Peyer's patch (tissue), 4 donors: ENCODE measurements around a stretch of chr10.

DNA sequence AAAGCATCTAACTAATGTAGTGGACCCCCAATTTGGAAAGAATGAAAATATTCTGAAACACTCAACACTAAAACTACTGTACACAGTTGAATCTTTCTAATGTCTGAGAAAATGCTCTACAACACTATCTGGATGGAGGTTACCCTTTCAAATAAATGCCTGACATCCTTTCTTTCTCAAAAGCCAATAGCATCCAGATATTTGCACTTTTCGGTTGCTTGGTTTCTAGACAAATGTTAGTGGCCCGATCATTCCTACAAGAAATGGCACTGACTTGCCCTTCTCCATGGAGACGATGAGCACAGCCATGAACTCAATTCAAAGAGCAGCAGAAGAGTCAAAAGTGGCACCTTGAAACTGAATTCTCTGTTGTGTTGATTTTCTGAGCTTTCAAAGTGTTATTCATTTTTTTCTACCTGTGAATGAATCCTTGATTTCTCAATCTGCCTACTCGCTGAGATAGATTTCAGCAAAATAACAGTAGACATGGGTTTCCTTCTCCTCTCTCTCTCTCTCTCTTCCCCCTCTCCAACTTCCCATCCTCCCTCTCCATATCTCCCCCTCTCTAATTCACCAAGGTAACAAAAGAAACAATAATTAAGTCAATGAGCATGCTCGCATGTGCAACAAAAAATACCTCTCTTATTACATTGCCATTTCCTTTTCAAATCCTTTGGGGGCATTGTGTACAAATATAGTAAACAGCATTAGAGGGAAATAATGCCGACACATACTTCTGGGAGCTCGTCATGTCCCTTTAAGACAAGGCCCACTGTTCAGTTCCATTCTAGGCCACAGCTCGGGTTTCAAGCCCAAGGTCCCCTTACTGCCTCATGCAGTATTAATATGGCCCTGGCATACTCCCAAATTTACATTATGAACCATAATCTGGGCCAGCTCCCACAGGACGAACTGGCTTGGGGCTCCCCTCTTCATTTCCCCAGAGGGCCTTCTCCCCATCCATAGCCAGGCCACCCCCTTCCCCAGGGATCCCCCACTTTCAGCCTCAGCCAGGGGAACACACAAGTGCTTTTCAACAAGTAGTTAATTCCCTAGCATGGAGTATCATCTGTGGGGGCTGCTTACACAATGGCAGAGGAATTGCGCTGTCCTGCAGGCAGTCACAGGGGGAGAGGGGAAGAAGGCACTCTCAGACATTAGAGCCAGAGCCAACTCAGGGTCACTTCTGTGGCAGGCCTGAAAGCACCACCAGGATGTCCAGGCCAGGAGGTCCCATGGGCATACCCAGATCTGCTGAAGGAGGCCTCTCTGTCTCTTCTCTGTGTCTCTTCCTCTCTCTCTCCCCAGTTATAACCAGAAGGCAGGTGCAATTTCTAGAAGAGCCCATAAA is 110.8 kb downstream of the KCNMA1 start:
- PRO-cap = no peak
- RAMPAGE, long total RNA, 4 experiments = no peak in any of the 4 experiments

DNA sequence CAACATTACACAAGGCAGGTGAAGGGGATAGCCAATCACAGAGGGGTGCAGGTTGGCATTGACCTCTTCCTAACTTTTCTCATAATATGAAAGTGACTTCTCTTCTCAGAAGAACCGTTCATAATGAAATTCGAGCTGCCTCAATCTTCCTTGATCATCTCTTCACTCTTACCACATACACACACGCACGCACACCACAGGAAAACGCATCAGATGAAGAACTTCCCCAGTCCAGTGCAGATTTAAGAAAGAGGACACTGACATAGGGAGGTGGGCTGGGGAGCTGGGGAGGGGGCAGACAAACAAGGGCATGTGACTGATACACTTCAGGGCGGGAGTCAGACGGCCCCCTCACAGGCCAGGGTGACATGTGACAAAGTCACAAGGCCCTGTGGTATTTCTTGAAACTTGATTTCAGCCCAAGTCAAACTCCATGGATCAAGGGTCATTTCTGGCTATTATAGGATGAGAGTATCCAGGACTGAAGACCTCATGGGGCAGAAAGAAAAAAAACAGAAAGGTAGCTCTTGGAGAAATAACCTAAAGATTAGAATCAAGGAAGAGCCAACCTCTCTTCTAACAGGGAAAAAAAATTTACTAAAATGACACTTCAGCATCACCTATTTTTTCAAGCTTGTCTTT is 82.6 kb downstream of the KCNMA1 start:
- PRO-cap = bidirectional peak, plus-strand start at position 427 of the sequence, minus-strand start at position 159 of the sequence
- RAMPAGE, long total RNA, 4 experiments = no peak in any of the 4 experiments

DNA sequence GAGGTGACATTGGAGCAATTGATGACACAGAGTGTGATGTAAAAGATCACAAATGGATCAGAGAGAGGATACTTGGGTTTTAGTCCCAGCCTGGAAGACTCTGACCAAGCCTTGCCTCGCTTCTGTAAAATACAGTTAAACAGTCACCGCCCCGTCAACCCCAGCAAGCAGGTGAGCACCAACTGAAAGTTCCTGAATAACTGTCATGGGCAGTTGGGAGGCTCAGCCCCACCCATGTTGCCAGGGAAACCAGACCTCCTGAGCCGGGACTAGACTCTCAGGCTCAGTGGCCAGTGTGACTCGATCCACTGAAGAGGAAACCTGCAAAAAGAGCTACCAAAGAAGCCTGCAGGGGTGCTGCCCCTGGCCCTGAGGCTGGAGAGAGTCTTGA is 126.0 kb upstream of the KCNMA1 start:
- PRO-cap = no peak
- RAMPAGE, long total RNA, 4 experiments = no peak in any of the 4 experiments

DNA sequence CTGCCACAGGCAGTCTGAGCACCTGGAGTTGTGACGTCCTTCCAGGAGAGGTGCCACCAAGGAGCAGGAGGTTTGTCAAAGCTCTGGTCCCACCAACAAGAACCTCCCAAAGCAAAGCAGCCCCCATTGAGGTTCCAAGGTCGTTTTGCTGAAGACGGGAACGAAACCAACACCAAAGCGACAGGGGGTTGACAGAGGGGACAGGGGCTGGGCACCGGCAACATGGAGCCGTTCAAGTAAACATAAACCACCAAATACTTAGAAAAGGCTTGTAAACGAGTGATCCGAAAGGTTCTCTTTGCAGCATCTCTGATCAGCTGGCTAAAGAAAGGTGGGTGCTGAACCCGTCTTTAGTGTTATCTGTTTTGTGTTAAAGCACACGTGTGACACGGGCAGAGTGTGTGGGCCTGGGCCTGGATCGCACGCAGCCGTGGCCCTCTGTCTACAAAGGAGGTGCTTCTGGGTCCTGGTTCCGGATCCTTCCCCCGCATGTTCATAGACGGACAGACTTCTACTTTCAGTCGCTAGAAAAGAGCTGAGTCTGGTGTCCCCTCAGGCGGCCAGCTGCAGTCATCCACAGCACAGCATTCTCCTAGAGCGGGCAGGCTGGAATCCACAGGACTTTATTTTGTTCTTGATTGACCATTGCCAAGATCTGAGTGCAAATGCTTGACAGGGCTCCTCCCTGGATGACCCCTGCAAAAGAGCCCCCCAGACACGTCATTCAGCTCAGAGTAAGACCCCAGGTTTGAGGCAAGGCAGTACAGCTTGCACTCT is 134.5 kb downstream of the DLG5 start:
- PRO-cap = no peak
- RAMPAGE, long total RNA, 4 experiments = no peak in any of the 4 experiments

GRCh38 chr10:77838437-77839322 is 87.9 kb downstream of the DLG5 start:
- PRO-cap = no peak
- RAMPAGE, long total RNA, 4 experiments = no peak in any of the 4 experiments

DNA sequence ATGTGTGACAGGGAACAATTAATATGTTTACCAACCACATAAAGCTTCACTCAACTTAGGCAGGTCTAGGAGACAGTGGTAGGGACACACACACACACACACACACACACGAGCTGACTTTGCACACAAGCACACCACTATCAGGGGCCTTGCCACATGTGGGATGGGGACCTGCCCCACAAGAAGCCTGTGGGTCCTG is 70.3 kb downstream of the DLG5 start:
- PRO-cap = no peak
- RAMPAGE, long total RNA, 4 experiments = no peak in any of the 4 experiments

GRCh38 chr10:77859409-77859989 is 67.1 kb downstream of the DLG5 start:
- PRO-cap = no peak
- RAMPAGE, long total RNA, 4 experiments = no peak in any of the 4 experiments

DNA sequence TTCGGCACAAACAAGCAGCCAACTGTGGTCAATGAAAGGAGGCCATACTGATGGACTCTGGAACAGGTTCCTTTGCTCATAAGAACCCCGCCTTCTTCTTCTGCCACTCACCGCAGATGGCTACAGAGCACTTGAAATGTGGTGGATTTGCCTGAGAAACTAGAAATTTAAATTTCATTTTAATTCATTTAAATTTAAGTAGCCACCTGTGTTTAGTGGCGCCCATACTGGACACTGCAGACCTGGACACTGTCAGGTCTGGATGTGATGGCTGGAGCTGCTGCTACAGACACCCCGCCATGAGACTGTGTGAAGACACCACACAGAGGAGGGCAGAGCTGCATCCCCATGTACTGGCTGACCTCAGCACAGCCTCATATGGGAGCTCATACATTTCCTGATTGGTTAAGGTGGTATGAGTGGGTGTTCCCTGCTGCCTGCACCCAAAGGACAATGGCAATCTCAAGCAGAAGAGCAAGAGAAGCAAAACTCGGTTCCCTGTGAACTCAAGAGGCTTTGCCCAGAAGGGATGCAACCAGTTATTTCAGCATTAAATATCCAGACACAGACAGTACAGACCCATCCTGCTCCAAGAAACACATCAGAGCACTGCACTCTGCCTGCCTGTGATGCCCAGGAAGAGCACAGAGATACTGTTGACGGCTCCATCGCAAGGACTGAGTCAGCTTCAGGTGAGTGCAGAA is 60.0 kb downstream of the DLG5 start:
- PRO-cap = no peak
- RAMPAGE, long total RNA, 4 experiments = no peak in any of the 4 experiments

DNA sequence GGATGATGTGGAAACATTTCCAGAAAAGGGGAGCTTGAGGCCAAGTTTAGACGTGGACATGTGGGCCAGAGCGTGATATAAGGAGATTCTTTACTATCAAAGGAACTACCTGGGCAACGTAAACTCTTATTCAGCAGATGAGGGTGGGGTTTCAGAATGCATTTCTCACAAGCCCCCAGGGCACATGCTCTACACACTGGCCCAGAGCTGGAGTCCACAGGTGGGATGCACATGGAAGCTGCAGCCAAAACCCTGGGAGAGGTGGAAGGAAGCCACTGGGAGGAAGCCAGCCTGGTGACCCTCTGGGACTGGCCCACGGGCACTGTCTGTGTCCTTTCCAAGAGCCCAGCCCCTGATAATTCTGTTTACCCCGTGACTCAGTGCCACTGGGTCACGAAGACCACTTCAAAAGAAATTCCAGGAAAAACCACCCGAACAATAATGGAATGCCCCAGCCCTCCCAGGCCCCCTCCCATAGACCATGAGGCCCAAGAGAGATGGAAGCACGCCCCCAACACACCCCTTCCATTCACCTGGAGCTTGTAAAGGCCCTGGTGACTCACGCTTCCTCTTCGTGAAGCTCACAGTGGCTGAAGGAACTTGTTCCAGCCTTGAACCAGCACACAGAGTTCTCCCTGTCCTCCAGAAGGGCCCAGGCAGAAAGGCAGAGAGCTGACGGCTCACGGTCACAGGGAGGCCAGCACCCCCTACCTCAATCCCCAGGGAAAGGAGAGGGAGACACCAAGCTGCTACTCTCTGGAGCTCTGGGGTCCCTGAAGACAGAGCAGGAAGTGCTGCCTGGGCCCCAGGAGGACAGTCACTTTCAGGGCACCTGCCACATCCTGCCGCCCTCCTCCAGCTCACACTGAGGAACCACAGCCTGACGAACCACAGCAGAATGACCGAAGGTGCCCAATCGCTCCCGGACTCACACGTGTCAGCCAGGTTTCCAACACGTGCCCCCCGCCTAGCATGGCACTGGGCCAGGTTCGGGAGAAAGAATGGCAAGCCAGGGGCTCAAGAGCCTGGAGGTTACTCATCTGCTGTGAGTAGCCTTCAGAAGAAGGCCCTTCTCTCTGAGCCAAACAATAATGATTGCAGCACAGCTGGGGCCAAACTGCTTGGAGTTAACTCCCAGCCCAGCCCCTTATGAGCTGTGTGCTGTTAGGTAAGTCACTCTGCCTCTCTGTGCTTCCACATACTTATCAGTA is 53.0 kb downstream of the DLG5 start:
- PRO-cap = unidirectional peak, plus-strand start at position 645 of the sequence; unidirectional peak, minus-strand start at position 867 of the sequence
- RAMPAGE, long total RNA, 4 experiments = no peak in any of the 4 experiments

DNA sequence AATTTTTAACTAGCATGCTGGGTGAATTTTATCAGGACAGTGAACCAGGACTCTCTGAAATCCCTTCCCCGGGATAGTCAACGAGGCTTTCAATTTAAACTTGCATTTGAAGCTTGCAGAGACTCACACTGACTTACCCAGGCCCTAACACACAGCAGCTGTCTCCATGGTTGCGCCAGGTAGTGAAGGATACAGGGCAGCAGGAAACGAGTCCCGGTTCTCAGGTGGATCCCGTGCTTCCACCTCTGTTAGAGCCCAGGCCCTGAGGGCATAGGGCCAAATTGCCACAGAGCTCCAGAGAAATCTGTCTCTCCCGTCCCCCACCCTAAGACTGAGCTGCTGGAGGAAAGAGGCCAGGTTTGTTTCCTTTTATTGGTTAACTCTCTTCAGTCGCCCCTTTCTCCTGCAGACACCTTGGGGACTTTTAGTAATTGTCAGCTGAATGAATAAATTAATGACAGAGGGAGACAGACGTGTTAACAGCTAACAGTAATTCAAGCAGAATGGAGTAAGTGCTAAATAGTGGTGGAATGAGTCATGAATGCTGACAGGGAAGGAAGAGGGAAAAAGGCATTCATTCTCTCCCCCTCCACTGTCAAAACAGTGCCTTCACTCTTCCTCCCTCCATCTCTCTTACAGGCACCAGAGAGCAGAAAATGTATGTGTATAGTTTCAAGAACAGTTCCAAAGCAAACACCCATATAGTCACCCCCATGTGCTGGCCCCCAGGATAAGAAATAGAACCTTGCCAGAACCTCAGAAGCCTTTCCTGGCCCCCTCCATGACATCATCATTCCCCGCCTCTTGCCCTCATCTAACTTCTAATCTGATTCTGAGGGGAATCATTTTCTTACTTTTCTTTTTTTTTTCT is 16.7 kb upstream of the DLG5 start:
- PRO-cap = no peak
- RAMPAGE, long total RNA, 4 experiments = no peak in any of the 4 experiments

DNA sequence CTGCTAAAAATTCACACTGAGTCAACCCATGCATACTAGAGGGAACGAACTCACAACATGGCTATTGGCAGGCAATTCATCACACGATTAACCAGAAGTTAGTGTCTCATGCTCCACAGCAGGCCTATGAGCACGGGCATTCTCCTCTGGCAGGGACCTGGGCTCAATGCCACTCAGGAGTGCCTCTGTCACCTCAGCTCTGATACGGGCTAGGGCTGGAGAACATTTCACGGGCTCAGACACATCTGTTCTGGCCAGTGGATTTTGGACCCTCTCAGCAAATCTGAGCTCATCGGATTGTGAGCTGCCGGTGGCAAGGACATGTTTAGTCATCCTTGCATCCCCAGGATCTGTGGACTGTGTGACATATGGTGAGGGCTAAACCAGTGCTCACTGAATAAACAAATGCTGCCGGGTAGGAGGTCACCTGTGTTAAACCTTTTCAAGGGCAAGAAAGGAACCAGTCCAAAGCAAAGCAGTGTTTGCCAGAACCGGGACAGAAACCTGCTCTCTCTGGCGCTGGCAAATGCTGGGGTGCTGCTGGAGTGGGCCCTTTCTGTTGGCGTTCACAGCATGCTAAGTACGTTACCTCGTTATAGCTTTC is 40.1 kb downstream of the POLR3A start:
- PRO-cap = no peak
- RAMPAGE, long total RNA, 4 experiments = no peak in any of the 4 experiments

GRCh38 chr10:78035035-78036128 is 1.7 kb downstream of the RPS24 start:
- PRO-cap = no peak
- RAMPAGE, long total RNA, 4 experiments = no peak in any of the 4 experiments

- PRO-cap = no peak
- RAMPAGE, long total RNA, 4 experiments = no peak in any of the 4 experiments
These were observed 266.2 kb downstream of the RPS24 start for GRCh38 chr10:78299775-78300430.

- PRO-cap = no peak
- RAMPAGE, long total RNA, 4 experiments = no peak in any of the 4 experiments
These were observed 297.8 kb downstream of the RPS24 start for GRCh38 chr10:78331415-78331846.

GRCh38 chr10:78556813-78557071 is 512.0 kb upstream of the ZMIZ1 start:
- PRO-cap = no peak
- RAMPAGE, long total RNA, 4 experiments = no peak in any of the 4 experiments

DNA sequence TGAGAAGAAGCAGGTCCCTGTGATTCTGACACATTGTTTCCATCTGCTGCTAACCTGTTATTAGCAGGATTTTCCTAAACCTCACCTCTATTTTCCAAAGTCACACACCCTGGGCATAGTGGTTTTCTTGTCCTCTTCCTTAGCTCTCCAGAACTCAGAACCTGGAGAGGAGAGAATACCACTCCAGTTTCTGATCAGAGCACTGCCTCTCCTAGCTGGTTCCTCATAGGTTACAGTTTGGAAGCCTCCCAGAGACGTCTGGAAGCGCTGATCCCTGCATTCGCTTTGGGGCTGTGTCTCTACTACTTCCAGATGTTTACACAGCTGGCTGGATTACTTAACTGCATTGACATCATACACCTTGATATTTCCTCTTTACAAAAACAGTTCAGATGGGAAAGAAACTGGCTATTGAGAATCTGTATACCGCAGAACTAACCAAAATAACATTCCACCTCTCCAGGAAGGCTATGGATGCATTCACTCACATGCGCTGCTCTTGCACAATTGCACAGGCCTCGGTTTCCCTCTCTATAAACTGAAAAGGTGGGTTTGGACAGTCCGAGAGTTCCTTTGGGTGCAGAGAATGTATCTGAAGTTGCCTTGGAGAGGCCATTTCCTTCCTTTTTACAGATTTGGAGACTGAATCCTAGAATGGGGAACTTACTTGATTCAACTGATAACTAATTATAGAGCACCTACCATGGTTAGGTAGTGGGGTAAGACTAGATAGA is 327.2 kb upstream of the ZMIZ1 start:
- PRO-cap = no peak
- RAMPAGE, long total RNA, 4 experiments = no peak in any of the 4 experiments

GRCh38 chr10:78774632-78774922 is 294.2 kb upstream of the ZMIZ1 start:
- PRO-cap = no peak
- RAMPAGE, long total RNA, 4 experiments = no peak in any of the 4 experiments

DNA sequence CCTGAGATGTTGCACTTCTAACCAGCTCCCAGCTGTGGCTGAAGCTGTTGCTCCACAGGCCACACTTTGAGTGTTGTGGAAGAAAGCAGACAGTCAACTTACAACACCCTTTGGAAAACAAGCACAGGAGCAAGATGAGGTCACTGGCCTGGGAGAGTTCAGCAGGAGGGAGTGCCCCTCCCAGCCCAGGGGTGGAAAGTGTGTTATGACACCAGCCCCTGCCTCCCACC is 48.9 kb upstream of the ZMIZ1 start:
- PRO-cap = no peak
- RAMPAGE, long total RNA, 4 experiments = no peak in any of the 4 experiments

GRCh38 chr10:79066968-79067830 is 1.6 kb upstream of the ZMIZ1 start:
- PRO-cap = bidirectional peak, plus-strand start at chr10:79067468, minus-strand start at chr10:79067391
- RAMPAGE, long total RNA, 4 experiments = start-site peak on the minus strand in 1 of 4 experiments, at chr10:79067146-79067431 at its widest, 12 reads per replicate

DNA sequence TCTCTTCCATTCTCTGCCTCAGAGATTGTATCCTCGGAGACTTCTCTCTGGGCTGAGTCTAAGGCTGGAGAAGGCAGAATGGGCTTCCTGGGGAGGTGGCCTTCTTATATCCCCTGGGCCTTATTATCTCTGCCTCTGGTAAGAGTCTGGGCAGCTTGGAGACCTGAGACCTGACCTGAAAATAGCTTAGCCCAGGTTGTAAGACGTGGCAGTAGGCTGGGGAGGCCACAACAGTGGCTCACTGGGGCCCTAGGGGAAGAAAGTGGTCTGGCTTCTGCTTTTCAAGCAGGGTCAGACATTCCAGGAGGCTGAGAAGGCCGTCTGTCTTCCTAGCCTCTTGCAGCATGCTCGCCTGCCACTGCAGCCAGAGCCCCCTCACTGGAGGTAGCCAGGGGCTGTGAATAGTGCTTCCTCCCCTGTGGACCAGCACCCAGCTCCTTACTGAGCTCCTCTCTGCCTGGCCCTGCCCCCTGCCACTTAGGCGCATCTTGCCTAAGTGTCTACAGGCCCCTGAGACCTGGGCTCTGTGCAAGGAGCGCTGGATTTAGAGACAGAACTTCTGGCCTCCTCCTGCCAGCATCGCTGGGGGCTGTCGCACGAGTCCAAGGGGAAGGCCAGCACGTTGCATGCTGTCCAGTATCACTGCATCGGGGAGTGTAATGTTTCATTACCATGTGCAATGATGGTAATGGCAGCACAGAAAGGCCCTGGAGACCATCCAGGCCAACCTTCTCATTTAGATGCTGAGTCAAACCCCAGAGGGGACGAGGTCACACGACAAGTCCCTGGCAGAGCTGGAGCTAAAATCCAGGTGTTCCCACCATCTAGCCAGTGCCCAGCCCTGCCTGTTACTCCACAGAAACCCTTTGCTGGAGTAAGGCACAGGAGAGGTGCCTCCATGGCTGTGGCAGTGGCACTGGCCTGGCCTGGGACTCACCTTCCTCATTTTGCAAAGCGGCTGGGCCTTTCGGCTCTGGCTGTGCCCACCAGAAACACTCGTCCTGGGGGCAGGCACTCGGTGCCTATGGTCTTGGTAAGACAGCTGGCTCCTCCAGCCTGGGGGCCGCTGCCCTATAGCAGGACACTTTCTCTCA is 12.8 kb downstream of the ZMIZ1 start:
- PRO-cap = no peak
- RAMPAGE, long total RNA, 4 experiments = no peak in any of the 4 experiments